ENCODE results near the gene TUBGCP3.

- PRO-cap, 4 experiments = no peak in any of the 4 experiments
- RAMPAGE, long total RNA, 2 experiments = start-site peak on the plus strand in 1 of 2 experiments, at chr13:110430399-110430434 at its widest, 31 reads per replicate
- RRBS = 90% methylated on average over 2 of the region's 9 CpGs
Measured at GRCh38 chr13:110430192-110430851, 123.2 kb downstream of the COL4A2 start.

DNA sequence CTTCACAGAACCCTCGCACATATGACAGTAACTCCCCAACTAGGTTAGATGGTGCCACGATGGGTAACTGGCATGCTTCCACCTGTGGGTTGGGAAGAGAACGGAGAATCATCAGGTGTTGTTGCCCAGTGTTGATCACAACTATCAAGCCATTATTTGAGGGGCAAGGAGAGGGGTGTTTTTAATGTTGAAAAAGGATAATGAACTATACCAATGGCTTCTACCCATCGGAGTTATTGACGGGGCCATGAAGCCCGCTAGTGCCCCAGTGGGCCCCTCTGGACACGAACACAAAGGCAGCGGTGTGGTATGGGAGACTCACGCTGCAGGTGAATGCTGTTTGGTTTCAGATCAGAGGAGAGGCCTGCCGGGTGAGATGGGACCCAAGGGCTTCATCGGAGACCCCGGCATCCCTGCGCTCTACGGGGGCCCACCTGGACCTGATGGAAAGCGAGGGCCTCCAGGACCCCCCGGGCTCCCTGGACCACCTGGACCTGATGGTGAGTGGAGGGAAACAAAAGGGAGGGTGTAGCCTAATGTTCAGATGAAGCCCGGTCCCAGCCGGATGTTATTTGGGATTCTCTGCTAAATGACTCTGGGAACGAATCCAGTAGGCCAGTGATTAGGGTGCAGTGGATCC is 111.4 kb downstream of the RAB20 start:
- PRO-cap, 4 experiments = no peak in any of the 4 experiments
- RAMPAGE, long total RNA, 2 experiments = start-site peak on the plus strand in 1 of 2 experiments, centred at position 452 of the sequence, 22 reads per replicate
- RRBS = 94% methylated on average over 8 of the region's 19 CpGs

- PRO-cap, 4 experiments = no peak in any of the 4 experiments
- RAMPAGE, long total RNA, 2 experiments = start-site peak on the plus strand in 1 of 2 experiments, at chr13:110474173-110474555 at its widest, 14 to 16 reads per replicate
- RRBS = no CpG with 5 or more reads among the region's 15 CpGs
Measured at GRCh38 chr13:110473703-110474651, 87.5 kb downstream of the RAB20 start.

- PRO-cap, 4 experiments = no peak in any of the 4 experiments
- RAMPAGE, long total RNA, 2 experiments = no peak in any of the 2 experiments
- RRBS = no CpG with 5 or more reads among the region's 14 CpGs
Measured at GRCh38 chr13:110544611-110545271, 16.8 kb downstream of the RAB20 start.

- PRO-cap, 4 experiments = no peak in any of the 4 experiments
- RAMPAGE, long total RNA, 2 experiments = no peak in any of the 2 experiments
- RRBS = no CpG with 5 or more reads among the region's 13 CpGs
Measured at GRCh38 chr13:110643975-110644747, 28.8 kb downstream of the NAXD start.

DNA sequence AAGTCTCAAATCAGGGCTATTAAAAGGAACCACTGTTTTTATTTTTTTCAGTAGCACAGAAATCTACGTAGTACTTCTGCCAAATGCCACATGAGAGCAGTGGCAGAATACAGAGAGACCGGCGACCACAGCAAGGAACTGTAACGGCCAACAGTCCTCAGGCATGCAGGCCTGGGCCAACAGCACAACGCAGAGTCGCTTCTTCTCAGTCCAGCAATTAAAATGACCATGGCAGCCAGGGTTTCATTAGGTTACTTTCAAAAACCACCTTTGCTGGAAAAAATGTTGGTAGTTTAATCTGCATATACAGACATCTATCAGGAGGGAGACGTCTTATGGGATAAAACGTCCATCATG is 34.2 kb downstream of the ANKRD10 start:
- PRO-cap, 4 experiments = no peak in any of the 4 experiments
- RAMPAGE, long total RNA, 2 experiments = no peak in any of the 2 experiments
- RRBS = no CpG with 5 or more reads among the region's 8 CpGs

DNA sequence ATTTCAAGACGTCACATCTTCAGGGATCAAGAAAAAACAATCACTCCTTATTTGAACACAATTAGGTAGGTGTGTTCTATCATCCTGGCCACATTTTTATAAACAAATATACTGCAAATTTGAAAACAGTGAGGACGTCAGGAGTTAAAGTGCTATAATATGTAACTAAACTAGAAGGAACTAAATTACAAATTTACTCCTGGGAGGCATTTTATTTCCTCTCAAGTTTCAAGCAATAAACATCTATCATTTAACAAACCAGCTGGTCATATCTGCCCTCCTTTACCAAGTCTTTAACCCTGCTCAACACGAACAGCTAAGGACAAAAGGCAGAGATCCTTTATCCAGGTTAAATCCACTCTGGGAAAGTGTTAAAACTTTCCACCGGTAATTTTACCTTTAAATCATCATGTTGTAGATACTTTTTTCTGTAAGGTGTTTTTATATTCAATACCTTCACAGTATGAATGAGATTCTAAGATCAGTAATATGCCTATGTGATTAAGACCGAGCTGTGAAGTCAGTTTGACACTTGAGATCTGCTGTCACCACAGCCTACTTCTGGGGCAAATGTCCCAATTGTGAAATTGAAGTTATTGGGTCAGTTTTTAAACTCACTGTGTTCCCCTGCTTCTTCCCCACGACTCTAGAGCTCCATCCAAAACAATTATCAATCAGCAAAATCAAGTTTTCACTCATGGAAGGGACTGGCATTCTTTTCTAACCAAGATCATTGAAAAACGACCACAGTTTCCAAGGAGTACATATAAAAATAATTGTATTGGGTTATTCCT is 26.3 kb downstream of the ANKRD10 start:
- PRO-cap, 4 experiments = no peak in any of the 4 experiments
- RAMPAGE, long total RNA, 2 experiments = no peak in any of the 2 experiments
- RRBS = no CpG with 5 or more reads among the region's 7 CpGs

DNA sequence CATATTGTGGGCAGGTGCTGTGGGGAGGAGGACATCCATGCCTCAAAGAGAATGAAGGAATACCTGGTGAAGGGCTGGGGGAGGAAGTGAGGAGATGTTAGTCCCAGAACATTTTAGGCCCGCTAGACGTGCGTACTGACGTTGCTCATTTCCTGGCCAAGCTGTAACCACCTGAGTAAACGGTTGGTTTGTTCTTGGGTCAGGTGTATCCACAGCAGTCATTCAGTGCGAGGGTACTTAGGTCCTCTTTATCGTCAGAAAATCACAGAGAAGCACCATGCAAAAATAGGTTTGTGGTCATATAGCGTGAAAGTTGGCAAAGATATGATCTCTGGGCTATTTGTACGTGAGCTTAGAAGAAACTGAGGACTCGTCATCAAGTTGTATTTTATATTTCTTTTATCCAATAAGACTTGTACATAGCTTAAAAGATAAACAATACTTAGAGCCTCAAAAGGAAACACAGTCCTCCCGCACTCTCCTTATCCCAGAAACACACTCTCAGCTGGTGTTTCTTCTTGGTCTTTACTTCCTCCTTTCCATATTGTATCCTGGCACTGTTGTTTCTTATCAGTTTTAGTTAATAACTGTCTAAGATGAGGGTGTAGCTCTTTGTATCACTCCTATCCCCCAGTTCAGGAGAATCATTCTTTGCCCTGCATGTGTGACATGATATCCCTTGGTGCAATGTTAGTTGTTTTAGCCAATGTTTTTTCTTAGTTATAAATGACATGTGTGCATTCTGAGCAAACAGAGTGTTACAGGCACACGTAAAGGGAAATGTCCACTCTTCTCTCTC is 52.0 kb downstream of the ARHGEF7 start:
- PRO-cap, 4 experiments = no peak in any of the 4 experiments
- RAMPAGE, long total RNA, 2 experiments = no peak in any of the 2 experiments
- RRBS = no CpG with 5 or more reads among the region's 12 CpGs

DNA sequence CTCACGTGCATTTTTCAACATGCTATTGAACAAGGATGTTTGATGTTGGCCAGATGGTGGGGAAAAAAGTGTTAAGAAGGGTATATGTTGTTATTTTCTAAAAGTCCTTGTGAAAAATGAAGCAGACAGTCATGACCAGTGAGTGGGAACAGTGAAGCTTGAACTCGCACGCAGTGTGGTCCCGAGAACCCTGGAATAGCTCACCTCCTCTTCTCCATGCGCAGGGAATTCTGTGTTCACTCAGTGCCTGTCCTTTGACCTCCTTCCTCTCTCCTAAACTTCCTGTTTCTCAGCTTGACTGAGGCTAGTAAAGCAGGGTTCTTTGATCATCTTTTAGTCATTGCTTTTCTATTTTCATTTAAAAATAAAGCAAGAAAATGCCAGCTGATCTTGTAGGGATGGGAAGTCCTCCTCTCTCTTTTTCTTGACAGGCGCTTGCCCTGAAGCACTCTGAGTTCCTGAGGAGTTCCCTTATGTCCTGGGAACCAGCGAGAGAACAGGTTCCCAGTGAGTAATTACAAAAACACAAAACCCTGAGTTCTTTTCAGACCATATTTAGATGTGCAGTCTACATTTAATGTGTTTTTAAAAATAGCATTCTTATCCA is 62.8 kb downstream of the ARHGEF7 start:
- PRO-cap, 4 experiments = peak in 2 of 4 experiments; most common minus-strand start position 197 of the sequence (in 1)
- RAMPAGE, long total RNA, 2 experiments = no peak in any of the 2 experiments
- RRBS = no CpG with 5 or more reads among the region's 7 CpGs

DNA sequence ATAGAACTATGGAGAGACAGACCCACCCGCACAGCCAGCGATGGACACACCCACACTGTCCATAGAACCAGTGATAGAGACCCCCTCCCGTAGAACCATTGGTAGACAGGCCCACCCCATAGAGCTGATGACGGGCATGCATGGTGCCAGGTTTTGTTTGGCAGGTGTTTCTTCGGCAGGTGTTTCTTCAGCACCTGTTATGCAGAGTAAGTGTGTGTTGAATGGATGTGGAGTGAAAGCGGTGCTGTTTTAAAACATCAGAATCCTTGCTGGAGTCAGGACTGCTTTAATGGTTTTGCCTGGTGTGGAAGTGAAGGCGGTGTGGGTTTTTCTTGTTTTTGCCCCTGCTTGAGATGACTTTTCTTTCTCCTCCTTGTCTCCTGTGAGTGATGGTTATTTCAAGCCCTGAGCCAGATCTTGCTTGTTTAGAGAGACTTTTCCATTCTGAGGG is 88.1 kb upstream of the TEX29 start:
- PRO-cap, 4 experiments = no peak in any of the 4 experiments
- RAMPAGE, long total RNA, 2 experiments = no peak in any of the 2 experiments
- RRBS = no CpG with 5 or more reads among the region's 7 CpGs

- PRO-cap, 4 experiments = peak in 2 of 4 experiments; most common plus-strand start chr13:111345082 (in 2)
- RAMPAGE, long total RNA, 2 experiments = no peak in any of the 2 experiments
- RRBS = no CpG with 5 or more reads among the region's 29 CpGs
Measured at GRCh38 chr13:111344559-111345384, 24.3 kb downstream of the TEX29 start.

DNA sequence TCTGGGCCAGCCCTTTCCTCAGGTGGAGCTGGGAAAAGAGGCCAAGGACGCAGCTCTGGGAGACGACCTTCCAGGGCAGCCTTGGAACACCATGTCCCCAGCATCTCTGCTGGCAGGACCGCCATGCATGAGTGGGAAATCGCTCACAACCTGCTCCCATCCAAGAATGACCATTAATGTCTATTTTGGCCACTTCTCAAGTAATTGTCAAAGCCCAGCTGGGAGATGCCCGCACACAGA is 321.9 kb downstream of the TEX29 start:
- PRO-cap, 4 experiments = no peak in any of the 4 experiments
- RAMPAGE, long total RNA, 2 experiments = no peak in any of the 2 experiments
- RRBS = no CpG with 5 or more reads among the region's 5 CpGs

DNA sequence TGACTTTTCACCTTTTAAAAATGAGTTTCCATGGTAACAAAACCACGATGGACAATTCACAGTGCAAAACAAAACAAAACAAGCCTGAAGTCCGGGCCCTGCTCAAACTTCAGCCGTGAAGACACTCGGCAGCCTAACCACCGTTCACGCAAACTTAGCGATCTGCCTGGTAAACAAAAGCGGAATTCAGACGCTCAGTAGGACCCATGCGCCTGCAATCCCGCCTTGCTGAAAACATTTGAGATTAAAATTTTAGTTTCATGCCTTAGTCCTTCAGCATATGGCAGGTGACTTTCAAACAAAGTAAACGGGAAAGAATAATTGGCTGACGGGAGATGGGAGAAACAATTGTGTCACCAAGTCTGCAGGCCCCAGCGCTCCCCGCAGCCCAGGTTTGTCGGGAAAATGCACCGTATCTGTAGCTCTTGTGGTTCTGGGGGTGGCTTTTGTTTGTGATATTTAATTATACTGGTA is 94.5 kb downstream of the SOX1 start:
- PRO-cap, 4 experiments = no peak in any of the 4 experiments
- RAMPAGE, long total RNA, 2 experiments = no peak in any of the 2 experiments
- RRBS = no CpG with 5 or more reads among the region's 17 CpGs

GRCh38 chr13:112161912-112162285 is 95.0 kb downstream of the SOX1 start:
- PRO-cap, 4 experiments = no peak in any of the 4 experiments
- RAMPAGE, long total RNA, 2 experiments = no peak in any of the 2 experiments
- RRBS = no CpG with 5 or more reads among the region's 5 CpGs

- PRO-cap, 4 experiments = peak in 4 of 4 experiments; most common plus-strand start chr13:112587563 (in 4); most common minus-strand start chr13:112587568 (in 2)
- RAMPAGE, long total RNA, 2 experiments = no peak in any of the 2 experiments
- RRBS = 2% methylated on average over 55 of the region's 119 CpGs
Measured at GRCh38 chr13:112587179-112588403, at the start of gene TUBGCP3. Gene TUBGCP3 (minus strand): TSS chr13:112588153.

GRCh38 chr13:112644079-112644278 is 45.9 kb upstream of the ATP11A start:
- PRO-cap, 4 experiments = no peak in any of the 4 experiments
- RAMPAGE, long total RNA, 2 experiments = no peak in any of the 2 experiments
- RRBS = 36% methylated on average over 1 of the region's 5 CpGs

- PRO-cap, 4 experiments = no peak in any of the 4 experiments
- RAMPAGE, long total RNA, 2 experiments = no peak in any of the 2 experiments
- RRBS = no CpG with 5 or more reads among the region's 20 CpGs
Measured at GRCh38 chr13:112705170-112705798, 15.4 kb downstream of the ATP11A start.

- PRO-cap, 4 experiments = no peak in any of the 4 experiments
- RAMPAGE, long total RNA, 2 experiments = no peak in any of the 2 experiments
- RRBS = no CpG with 5 or more reads among the region's 15 CpGs
Measured at GRCh38 chr13:112887925-112888540, 81.0 kb upstream of the MCF2L start.

DNA sequence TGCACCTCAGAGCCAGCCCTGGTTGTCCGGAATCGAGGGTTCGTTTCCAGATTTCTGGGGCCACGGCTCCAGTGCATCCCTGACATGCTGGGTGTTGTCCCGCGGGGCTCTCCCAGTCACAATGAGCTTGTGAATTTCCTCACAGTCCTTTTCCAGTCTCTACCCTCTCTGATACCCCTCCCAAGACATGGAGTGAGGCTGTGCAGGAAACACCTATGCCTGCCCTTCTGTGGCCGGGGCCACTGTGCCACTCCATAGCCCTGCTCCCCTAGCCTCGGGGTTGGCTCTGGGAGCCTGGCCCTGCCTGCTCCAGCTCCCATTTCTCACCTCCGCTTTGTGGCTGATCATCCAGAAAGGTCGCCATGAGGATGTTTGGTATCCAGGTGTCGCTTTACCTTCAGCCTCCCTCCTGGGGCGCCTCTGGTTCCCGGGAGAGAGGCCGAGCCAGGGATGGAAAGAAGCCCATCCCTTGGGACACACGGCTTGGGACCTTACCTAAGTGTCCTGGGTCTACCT is 3.6 kb upstream of the MCF2L start:
- PRO-cap, 4 experiments = no peak in any of the 4 experiments
- RAMPAGE, long total RNA, 2 experiments = no peak in any of the 2 experiments
- RRBS = no CpG with 5 or more reads among the region's 15 CpGs

- PRO-cap, 4 experiments = no peak in any of the 4 experiments
- RAMPAGE, long total RNA, 2 experiments = no peak in any of the 2 experiments
- RRBS = 3% methylated on average over 9 of the region's 60 CpGs
Measured at GRCh38 chr13:112968022-112968968, 719 bp upstream of the MCF2L start.

All from uterus (tissue), 7 donors.